Trachea (tissue), 1 donor: ENCODE results near the gene APOBEC3G.

GRCh38 chr22:38484968-38485674, 17.2 kb downstream of the KDELR3 start:
- PRO-cap = no peak

DNA sequence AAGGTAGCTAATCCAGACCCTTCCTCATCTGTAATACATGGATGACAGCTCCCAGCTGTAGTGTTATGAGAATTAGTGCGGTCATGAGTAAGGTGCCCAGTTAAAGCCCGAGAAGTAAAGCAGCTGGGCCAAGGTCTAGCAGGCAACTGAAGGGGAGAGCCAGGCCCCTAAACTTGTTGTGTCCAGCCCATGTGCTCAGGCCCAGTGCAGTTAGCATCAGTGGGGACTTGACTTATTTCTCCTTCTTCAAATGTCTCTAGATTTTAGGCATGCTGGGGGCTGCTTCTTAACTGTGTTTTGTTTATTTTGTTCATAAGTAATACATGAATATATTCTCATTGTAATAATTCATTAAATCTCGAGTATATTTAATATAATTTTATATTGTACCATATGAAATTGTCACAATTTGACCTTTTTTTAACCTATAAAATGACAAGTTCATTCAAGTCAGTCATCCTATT, 1.2 kb downstream of the CBY1 start:
- PRO-cap = no peak

GRCh38 chr22:38670764-38671470, 10.8 kb upstream of the TOMM22 start:
- PRO-cap = no peak

GRCh38 chr22:38707157-38707800, 1.5 kb downstream of the GTPBP1 start:
- PRO-cap = unidirectional peak, minus-strand start at chr22:38707524

GRCh38 chr22:38751436-38752488, 4.0 kb downstream of the SUN2 start:
- PRO-cap = no peak

GRCh38 chr22:38752489-38753158, 3.2 kb downstream of the SUN2 start:
- PRO-cap = no peak

DNA sequence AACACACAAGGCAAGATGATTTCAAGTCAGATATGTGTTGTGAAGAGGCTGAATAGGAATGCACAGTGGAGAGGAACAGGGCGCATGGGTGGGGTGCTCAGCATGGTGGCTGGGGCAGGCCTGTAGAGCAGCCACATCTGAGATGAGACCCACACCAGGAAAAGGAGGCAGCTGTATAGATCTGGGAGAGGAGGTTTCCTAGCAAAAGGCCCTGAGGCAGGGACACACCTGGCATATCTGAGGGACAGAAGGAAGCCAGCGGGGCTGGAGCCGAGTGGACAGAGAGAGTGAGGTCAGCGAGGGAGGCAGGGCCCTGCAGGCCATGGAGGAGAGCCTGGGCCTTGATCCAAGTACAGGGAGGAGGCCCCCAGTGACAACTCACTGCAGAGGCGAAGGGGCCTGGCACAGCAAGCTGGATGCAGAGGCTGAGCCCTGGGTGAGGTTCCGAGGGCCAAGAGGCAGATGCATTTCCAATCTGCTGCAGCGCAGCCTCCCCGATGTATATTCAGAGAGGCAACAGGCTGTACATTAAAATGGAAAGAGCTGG, 10.4 kb upstream of the CBX6 start:
- PRO-cap = no peak

DNA sequence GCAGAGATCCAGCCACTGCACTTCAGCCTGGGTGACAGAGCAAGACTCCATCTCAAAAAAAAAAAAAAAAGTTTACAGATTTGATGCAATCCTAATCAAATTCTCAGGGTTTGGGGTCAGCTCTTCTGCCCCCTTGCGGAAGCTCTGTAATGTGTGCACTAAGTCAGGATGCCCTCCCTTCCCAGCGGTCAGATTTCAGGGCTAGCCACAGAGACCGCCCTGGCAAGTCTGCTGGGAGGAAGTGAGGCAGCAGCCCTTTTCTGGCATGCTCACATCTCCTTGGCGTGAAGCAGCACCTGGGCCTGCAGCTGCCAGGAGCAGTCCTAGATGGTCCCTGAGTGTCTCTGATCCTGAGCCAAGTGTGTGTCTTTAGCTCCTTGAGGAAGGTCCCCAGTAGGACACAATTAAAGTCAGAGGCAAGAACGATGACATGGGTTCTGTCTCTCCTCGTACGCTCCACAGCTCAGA, 10.9 kb upstream of the APOBEC3C start:
- PRO-cap = no peak

- PRO-cap = no peak
These were observed at the start of gene APOBEC3G for GRCh38 chr22:39076813-39077419. APOBEC3G (plus strand) TSS chr22:39077275.

GRCh38 chr22:39179395-39179885, 27.0 kb upstream of the CBX7 start:
- PRO-cap = no peak

DNA sequence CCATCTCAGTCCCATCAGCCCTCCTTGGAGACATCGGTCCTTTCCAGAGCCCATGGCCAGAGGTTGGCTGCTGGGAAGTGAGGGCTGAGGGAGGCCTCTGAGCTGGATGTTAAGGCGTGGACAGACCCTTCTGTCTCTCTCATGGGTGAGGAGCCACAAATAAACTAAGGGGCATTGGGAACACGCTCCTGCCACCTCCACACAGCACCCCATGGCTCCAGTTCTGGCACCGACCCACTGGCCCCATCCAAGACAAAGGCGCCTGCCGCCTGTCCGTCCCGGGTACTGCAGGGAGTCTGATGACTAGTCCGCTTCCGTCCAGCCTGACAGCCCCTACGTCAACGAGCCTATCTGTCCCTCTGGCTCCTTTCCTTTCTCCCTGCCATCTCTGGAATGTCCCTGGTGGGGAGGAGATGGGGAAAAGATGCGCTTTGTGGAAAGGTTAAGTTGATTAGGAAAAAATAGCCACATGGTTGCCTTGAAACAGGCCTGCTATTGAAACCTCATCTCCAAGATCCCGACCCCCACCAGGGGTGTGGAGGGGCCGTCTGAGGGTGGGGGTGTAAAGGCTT, 10.4 kb downstream of the PDGFB start:
- PRO-cap = bidirectional peak, plus-strand start at position 396 of the sequence, minus-strand start at position 287 of the sequence

GRCh38 chr22:39239325-39240264, 5.2 kb downstream of the PDGFB start:
- PRO-cap = no peak

- PRO-cap = no peak
These were observed 1.3 kb downstream of the PDGFB start for GRCh38 chr22:39243153-39244120.

DNA sequence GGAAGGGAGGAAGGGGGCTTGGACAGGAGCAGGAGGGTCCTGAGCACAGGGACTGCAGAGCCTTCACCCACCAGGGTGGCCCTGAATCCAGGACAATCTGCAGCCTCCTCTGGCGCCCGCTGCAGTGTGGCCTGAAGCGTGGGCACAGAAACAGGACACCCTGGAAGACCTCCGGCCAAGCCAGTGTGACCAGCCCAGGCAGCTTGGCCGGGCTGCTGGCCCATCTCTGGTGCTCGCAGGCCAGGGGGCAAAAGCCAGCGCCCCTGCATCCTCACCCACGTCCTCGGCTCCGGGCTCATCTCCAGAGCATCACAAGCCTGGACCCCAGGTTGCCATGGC, 9.2 kb upstream of the PDGFB start:
- PRO-cap = no peak

GRCh38 chr22:39255444-39256019, 10.8 kb upstream of the PDGFB start:
- PRO-cap = no peak

DNA sequence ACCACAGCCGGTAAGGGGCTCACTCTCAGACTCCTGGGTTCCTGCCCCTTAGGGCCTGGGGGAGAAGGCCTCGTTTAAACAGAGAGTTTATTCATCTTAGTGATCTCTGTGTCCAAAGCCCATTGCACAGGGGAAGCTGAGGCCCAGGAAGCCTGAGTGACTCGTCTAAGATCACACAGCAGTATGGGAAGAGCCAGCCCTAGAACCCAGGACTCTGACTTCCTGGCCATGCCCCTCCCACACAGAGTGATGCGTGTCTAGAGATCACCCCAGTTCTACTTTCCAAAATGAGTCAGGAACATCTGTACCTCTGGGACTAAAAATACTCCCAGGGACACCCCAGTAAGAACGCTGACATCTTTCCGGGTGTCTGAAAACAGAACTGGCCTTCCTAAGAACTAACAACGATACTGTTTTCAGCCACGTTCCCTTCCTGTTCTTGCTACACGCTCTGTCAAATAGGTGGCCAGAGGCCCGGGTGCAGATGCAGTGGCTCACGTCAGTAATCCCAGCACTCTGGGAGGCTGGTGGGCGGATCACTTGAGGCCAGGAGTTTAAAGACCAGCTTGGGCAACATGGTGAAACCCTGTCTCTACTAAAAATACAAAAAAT, 21.6 kb upstream of the PDGFB start:
- PRO-cap = no peak

GRCh38 chr22:39289128-39289510, 30.3 kb downstream of the RPL3 start:
- PRO-cap = no peak

DNA sequence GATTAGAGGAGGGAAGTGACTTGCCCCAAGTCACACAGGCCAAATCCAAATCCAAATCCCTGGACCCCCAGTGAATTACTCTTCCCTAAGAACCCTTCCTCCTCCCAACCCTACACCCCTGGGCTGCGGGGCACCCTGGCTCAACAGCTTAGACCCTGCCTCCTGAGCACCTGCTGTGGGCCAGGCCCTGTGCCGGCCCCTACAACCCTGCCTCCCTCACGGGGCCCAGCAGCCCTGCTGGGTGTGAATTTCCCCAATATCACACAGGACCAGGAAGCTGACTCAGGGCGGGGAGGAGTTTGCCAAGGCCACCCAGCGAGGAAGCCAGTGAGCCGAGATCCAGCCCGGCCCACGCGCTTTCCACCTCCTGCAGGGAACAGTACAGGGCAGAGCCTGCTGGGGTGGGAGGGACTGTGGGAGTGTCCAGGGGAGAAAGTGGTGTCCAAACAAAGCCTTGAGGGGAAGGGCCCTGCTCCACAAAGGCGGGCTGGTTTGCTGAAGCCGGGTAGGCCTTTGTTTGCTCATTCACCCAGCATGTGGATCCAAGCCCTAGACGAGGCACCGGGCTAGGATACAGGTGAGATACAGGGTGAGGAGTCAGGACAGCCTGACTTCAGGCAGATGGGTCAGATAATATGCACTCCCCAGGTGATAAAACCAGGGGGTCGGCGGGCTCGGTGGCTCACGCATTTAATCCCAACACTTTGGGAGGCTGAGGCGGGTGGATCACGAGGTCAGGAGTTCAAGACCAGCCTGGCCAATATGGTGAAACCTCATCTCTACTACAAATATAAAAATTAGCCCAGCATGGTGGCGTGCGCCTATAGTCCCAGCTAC, 26.8 kb downstream of the RPL3 start:
- PRO-cap = bidirectional peak, plus-strand start at position 479 of the sequence, minus-strand start at position 362 of the sequence

- PRO-cap = bidirectional peak, plus-strand start at chr22:39308959, minus-strand start at chr22:39308777
These were observed 10.7 kb downstream of the RPL3 start for GRCh38 chr22:39308625-39309261.

- PRO-cap = no peak
These were observed 7.9 kb downstream of the RPL3 start for GRCh38 chr22:39311474-39311932.